ENCODE results near the gene PLK4.

DNA sequence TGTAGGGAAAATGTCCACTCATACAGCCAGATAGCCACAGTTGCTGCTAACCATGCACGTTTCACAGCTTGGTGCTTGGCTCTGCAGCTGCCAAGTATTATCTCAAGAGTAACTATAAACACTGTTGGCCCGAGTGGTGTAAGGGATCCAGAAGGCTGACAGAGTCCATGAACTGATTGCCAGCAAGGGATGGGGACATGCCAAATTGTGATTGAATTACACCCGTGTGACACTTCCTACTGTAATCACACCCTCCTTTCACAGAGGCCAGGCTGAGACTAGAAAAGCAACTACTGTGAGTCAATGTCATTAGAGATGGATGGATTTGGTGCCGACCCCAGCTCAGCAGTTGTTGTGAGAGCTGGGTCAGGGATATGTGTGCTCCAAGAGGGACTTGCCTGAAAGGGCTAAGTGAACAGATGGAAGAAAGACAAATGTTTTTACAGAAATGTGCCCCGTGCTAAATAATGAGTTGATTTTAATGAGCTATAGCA is 224.0 kb upstream of the ANKRD50 start:
- RRBS = no CpG with 5 or more reads among the region's 5 CpGs

GRCh38 chr4:125390056-125390793 is 75.5 kb downstream of the FAT4 start:
- RRBS = no CpG with 5 or more reads among the region's 6 CpGs

GRCh38 chr4:127783658-127783941 is 1.5 kb downstream of the HSPA4L start:
- RRBS = no CpG with 5 or more reads among the region's 4 CpGs

DNA sequence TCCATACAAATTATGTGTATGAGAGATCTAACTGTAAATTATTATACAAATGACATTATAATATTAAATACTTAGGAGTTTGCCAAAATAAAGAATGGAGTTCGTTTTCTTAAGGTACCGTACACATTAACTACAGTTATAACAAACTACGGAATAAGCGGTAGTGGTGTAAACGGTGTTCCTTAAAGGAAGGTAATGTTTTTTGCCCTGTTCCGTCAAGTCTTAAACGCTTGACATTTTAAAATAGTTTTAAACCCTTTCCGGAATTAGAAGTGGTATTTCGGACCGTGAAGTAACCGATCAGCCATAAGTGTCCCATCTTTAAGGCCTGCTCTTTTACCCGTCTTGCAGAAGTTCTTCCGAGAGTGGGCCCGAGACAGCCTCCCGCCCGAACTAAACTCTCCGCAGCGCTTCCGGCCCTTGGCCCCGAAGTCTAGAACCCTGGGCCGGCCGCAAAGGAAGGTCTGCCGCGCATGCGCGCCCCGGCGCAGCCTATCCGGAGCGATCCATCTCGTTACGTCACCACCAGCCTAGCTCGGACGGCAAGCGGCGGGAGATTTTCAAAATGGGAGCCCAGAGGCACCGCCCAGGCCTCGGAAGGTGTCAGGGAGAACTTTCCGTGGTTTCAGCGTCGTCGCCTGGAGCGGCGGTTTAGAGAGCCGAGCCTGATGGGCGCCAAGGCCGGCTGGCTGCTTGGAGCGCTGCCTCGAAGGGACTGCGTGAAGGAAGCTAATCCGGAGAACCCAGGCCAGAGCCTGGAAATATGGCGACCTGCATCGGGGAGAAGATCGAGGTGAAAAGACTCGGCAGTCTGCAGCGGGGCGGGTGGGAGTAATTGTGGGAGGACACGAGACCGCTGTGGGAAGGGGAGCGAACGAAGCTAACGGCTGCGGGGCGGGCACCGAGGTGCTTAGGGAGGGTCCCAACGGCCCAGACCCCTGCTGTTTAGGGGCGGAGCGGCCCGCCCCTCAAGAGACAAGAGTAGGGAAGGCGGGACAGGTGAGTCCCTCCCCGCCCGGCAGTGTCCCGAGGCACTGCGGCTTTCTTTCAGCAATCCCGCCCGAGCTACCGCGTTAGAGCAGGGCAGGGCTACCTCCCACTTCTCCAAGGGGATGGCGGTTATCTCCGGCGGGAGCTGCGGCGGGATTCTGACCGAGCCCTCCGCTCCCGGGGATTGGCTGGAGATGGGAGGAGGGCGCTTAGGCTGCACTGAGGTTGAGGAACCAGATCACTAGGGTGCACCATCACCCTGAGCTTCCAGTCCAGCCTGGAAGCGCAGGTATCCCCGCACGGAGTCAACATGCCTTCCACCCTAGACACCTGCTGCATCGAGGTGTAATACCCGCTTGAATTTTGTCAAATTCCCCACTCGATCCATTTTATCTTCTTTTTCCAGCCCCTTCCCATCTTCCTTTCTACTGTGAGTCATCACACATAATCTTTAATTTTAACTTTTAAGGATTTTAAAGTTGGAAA is at the start of gene PLK4:
Gene PLK4, plus strand, starts transcription at position 522 of the 1,476 bp plus-strand sequence.
- RRBS = 2% methylated on average over 22 of the region's 93 CpGs

DNA sequence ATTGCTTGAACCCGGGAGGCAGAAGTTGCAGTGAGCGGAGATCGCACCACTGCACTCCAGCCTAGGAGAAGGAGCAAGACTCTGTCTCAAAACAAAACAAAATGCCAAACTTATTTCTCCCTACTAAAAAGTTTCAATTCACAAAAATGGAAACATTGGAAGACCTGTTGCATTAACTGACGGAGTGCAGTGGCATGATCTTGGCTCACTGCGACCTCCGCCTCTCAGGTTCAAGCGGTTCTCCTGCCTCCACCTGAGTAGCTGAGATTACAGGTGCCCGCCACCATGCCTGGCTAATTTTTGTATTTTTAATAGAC is 23.9 kb upstream of the LARP1B start:
- RRBS = no CpG with 5 or more reads among the region's 8 CpGs

DNA sequence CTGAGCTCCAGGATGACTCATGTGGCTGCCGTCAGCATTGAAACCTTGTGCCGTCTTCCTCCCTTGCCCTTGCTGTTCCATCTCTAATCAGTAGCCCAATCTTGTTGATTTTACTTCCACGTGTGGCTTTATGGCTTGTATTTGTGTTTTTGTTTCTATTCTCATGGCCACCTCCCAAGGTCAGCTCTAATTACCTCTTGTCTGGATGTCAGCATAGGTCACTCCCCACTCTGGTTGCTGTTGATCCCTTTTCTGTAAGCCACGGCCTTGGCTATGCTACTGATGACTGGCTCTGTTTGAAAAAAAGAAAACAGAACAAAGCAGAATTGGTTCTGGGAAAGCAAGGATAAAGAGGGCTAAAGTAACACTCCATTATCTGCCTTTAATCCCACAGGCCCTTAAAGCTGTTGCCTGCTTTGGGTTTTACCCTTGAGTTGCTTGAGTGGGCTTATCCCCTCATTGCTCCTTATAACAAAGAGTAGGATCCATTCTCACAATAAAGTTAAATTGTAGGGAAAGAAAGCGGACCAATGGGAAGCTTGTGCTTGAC is 173.8 kb upstream of the PGRMC2 start:
- RRBS = no CpG with 5 or more reads among the region's 5 CpGs

DNA sequence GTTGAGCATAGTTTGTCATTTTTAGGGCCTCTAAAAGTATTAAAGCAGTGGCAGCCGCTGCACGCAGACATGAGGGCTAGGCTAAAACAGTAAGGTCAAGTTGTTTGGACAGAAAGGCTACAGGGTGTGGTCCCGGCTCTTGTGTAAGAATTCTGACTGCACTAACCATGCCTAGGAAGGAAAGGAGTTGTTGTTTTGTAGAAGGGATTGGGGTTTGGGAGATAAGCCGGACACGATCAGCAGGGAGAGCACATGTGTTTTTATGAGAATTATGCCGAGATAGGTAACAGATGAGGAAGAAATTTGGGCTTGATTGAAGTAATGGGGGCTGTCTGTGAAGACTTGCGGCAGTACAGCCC is 166.6 kb upstream of the JADE1 start:
- RRBS = no CpG with 5 or more reads among the region's 7 CpGs

- RRBS = no CpG with 5 or more reads among the region's 4 CpGs
Measured at GRCh38 chr4:128660125-128661286, 149.0 kb upstream of the JADE1 start.

DNA sequence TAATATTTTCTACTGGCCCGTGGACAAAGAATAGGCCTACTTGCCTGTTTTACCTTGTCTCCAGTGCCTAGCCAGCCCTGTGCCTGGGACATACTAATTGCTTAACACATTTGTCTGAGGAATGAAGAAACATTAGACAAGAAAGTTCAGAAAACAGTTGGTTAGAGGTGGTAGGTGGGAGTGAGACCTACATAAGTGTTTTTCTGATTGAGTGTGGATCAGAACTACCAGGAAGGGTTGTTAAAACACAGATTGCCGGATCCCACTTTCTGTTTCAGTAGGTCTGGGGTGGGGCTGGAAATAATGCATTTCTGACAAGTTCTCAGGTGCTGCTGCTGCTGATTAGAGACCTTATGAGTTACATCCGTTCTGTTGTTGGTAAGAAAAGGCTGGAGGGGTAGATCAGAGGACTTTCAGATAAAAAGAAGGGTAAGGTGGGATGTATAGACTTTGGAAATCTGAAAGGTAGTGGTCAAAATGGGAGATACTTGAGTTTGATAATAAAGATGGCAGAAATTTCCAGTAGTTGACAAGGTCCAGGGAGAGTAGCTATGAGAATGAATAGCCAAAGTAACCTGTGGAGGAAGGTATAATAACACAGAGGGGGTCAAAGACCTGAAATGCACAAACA is 5.6 kb upstream of the JADE1 start:
- RRBS = no CpG with 5 or more reads among the region's 3 CpGs

GRCh38 chr4:128854269-128854987 is 44.9 kb downstream of the JADE1 start:
- RRBS = no CpG with 5 or more reads among the region's 6 CpGs

- RRBS = no CpG with 5 or more reads among the region's 8 CpGs
Measured at GRCh38 chr4:128870897-128871312, 61.4 kb downstream of the JADE1 start.

- RRBS = no CpG with 5 or more reads among the region's 1 CpG
Measured at GRCh38 chr4:128873733-128874302, 64.3 kb downstream of the JADE1 start.

DNA sequence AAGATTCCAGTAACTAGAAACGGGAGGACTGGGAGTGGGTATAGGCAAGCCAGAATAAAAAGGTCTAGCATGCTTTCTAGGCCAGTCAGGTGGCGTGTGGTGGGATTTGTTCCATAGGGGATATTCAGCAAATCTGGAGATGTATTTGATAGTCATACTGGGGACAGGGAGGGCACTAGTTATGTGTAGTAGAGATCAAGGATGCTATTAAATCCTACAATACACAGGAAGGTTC is 927.9 kb downstream of the C4orf33 start:
- RRBS = no CpG with 5 or more reads among the region's 2 CpGs

- RRBS = no CpG with 5 or more reads among the region's 3 CpGs
Measured at GRCh38 chr4:130225082-130225509, 1129.1 kb downstream of the C4orf33 start.

DNA sequence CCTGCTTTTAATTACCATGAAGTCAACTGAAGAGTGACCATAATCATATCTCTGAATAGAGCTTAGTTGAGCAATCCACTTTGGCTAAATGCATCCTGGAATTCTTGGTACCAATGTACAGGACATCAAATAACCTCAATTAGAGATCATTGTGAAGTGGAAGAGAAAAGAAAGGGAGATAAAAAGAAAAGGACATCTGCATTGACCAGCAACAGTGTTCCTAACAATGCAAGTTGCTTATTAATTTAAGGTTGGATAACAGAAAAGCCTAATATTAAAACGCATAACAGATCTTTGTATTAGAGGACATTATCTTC is 1552.2 kb upstream of the PCDH10 start:
- RRBS = no CpG with 5 or more reads among the region's 1 CpG

- RRBS = no CpG with 5 or more reads among the region's 22 CpGs
Measured at GRCh38 chr4:133146333-133146912, 2.7 kb upstream of the PCDH10 start.

DNA sequence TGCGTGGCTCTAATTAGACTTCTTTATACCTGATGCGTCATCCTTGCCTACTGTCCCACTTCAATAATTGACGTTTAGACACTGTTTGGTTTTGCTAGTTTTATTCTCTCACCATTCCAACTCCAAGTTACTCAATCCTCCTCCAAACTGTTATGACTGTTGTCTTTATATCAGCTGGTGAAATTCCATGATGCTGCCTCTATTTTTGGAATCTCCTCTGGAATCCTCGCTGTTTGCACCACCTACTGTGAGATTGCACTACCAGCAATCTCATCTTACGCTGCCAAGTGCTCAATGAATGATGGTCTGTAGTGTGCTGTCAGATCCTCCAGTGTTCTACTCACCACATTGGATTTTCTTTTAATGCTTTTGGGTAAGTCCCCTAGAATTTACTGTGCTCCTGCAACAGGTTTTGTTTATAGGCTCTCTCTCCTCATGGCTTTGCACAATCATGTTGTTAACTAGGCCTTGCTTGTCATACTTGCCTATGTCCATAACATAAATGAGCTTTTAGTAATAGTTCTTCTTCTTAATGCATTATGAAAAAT is 13.2 kb upstream of the PCDH18 start:
- RRBS = no CpG with 5 or more reads among the region's 5 CpGs

GRCh38 chr4:137700591-137701170 is 168.4 kb upstream of the PCDH18 start:
- RRBS = no CpG with 5 or more reads among the region's 7 CpGs

DNA sequence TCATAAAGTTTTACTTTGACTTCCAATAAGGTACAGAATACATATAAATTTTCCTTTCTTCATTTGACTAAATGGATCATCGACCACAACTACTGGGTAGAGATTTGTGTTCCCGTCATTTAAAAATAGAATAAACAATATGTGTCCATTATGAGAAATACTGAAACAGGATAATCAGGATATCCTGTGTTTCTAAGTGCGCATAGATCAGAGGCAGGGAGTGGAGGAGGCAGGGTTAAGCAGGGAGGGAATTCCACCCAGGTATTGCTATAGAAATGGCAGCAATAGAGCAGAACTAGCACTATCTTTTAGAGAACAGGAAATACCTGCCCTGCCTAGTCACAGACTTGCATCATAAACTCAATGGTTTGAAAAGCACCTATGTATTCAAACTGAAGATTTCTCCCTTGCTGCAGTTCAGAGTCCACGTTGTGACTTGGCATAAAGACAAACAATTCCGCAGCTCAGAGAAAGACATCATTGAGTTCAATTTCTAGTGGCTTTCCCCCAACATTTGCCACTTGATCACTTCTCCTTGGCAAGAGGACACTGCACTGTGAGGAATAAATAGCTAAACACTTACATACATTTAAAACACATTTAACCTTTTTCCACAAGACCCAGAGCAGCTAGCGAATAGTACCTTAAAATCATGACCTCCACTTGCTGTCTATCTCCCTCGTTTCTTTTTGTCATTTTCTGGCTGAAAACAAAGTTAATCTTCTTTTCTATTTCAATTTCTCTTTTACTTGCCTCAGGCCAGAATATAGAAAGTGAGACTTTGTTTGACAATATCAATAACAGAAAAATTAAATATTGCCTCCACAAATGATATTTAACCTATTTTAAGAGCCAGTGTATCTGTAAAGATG is 42.5 kb downstream of the SLC7A11 start:
- RRBS = no CpG with 5 or more reads among the region's 7 CpGs

- RRBS = no CpG with 5 or more reads among the region's 4 CpGs
Measured at GRCh38 chr4:138939739-138940179, 75.8 kb upstream of the NOCT start.